SP-49 (cell line): ENCODE measurements around a stretch of chr1.

GRCh38 chr1:159924212-159924904, 949 bp downstream of the TAGLN2 start:
- PRO-cap, result no peak

GRCh38 chr1:160095516-160096458, 2.6 kb downstream of the IGSF8 start:
- PRO-cap, result no peak

DNA sequence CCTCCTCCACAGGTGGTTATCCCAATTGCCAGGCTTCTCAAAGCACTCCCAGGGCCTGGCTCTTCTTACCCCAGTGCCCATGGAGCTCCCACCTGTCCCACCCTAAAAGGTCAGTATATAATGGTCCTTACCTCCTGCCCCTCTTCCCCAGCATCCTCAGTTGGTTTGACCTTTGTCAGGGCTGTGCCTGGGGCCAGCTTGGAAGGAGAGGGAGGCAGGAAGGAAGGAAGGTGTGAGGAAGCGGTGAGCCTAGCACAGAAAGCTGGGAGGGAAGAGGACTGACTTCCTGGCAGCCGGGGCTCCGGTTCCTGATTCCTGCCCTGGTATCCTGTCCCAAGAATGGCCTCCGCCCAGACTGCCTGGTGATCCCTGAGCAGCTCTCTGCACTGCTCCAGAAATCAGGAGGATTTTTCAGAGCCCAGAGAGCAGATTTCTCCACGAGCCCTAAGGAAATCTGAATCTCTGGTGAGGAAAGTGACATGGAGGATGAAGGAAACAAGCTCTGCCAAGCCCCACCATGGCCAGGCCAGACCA, 3.0 kb downstream of the PEA15 start:
- PRO-cap, result no peak

GRCh38 chr1:160208660-160209211, 3.6 kb downstream of the PEA15 start:
- PRO-cap, result no peak

GRCh38 chr1:160283975-160284562, 864 bp downstream of the PEX19 start:
- PRO-cap, result no peak

DNA sequence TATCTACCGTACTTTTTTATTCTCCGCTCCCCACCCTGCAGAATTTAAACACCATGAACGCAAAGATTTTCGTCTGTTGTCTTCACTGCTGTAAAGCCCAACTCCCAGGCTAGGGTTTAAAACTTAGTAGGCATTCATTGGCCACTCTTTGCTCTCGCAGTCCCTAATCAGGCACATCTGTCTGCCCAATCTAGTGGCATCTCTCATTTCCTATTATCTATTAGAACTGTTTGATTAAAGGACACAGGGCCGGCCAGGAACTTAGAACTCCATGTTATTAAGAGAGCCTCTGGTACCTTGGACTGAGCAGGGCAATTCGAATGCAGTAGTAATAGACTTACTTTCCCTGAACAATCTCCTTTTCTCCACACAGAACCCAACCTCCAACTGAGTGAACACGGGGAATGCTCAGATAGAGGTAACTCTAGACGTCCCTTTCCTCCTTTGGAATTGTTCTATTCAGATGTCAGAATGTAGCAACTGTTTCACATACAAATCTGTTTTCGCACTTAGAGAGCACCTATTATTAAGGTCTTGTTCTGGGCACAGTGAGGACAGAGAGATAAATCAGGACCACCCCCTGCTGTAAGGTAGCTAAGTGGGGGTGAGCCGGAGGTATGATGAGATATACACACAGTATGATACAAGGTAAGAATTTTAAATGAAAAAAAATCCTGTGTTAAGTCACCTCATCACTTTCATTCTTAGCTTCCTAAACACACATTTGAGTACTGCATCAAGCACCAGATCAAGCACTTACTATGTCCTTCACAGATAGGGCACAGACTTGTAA, 1.2 kb upstream of the PEX19 start:
- PRO-cap, result no peak

DNA sequence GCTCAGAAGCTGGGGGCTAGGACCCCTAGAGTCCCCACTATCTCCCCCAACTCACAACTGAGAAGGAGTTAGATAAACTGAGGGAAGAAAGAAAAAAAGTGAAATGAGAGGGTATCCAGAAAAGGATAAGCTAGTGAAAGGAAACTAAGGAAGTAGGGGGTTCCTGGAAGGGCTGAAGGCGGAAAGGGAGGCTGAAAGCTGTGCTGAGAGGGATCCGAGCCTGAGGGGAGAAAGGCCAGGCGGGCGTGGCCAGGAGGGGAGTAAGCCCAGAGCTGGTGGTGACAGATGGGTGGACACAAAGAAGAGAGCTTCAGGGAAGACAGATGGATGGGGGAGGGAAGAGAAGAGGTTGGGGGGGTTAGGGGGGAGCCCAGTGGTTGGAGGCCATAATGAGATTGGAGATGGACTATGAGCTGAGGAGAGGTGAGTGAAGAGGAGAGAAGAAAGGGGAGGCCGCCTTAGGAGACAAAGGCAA, 4.5 kb upstream of the NHLH1 start:
- PRO-cap, result no peak

- PRO-cap, result no peak
Measured at GRCh38 chr1:160446793-160447558, 46.6 kb downstream of the VANGL2 start.

GRCh38 chr1:160567768-160568703, 11.3 kb downstream of the CD84 start:
- PRO-cap, result no peak

- PRO-cap, result no peak
Measured at GRCh38 chr1:160629700-160630266, 17.1 kb downstream of the SLAMF1 start.

- PRO-cap, result no peak
Measured at GRCh38 chr1:160664364-160665071, 17.7 kb upstream of the SLAMF1 start.

DNA sequence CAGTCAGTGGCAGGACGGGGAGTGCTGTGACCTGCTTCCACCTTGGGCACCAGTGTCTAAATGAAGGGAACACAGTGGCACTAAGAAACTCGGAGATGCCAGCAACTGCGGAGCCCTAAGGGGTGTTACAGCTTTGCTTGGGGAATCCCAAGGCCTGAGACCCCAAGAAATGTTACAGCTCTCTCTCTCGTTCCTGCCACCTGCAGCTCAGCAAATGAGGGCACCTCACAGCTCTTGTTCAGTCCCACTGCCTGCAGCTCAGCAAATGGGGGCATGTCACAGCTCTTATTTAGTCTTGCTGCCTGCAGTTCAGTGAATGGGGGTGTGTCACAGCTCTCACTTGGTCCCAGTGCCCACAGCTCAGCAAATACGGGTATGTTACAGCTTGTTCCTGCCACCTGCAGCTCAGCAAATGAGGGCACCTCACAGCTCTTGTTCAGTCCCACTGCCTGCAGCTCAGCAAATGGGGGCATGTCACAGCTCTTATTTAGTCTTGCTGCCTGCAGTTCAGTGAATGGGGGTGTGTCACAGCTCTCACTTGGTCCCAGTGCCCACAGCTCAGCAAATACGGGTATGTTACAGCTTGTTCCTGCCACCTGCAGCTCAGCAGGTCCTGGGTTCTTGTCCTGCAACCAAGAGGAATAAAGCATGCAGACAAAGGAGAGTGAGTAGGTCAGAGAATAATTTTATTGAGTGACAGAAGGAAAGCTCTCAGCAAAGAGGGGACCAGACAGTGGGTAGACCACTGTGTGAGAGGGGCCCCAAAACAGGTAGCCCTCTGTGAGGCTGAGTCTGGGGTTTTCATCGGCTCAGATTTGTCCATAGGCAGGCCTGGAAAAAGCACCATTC, 2.7 kb upstream of the CD48 start:
- PRO-cap, result unidirectional peak, minus-strand start at position 215 of the sequence

- PRO-cap, result no peak
Measured at GRCh38 chr1:160768302-160768743, 27.7 kb upstream of the LY9 start.

- PRO-cap, result no peak
Measured at GRCh38 chr1:160789659-160790543, 6.1 kb upstream of the LY9 start.

- PRO-cap, result no peak
Measured at GRCh38 chr1:160911393-160912125, 26.6 kb upstream of the ITLN1 start.

DNA sequence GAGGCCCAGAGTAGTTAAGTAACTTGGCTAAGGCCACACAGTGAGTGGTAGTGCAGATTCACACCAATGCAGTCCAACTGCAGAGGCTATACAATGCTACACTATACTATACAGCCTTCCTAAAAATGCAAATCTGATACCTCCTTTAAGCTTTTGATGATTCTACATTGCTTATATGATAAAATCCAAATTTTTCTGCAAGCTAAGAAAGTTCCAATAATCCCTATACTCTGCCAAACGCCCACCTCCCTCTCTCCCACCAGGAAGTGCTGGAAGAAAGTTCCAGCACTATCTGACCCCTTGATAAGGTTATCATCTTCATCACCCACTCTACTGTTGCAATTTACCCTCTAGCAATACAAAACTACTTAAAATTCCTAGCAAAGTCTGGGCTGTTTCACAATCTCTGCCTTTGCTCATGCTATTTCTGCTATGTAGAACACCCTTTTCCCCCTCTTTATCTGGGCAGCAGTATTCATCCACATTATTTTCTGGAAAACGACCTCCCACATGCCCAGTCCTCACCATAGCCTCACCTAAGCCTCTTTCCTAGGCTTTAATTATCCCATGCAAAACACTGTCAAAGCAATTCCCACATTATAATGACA, 12.2 kb downstream of the F11R start:
- PRO-cap, result no peak

GRCh38 chr1:161016488-161017053, 4.4 kb downstream of the F11R start:
- PRO-cap, result no peak

DNA sequence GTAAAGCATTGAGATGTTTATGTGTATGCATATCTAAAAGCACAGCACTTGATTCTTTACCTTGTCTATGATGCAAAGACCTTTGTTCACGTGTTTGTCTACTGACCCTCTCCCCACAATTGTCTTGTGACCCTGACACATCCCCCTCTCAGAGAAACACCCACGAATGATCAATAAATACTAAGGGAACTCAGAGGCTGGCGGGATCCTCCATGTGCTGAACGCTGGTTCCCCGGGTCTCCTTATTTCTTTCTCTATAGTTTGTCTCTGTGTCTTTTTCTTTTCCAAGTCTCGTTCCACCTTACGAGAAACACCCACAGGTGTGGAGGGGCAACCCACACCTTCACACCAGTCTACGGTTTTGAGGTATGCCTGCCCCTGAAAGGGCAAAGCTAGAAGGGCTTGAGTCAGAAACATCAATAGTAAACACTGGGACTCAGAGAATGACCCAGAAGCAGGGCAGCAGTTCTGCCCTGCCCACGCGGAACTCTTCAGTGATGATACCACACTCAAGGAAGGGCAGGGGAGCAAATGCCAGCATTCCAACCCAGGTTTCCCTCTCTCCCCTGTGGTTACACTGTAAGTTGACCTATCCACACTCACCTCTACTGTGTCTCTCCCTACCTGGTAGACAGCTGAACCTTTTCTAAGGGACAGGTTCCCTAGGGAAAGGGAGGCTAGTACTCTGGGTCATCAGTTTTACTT, 3.3 kb downstream of the F11R start:
- PRO-cap, result no peak

DNA sequence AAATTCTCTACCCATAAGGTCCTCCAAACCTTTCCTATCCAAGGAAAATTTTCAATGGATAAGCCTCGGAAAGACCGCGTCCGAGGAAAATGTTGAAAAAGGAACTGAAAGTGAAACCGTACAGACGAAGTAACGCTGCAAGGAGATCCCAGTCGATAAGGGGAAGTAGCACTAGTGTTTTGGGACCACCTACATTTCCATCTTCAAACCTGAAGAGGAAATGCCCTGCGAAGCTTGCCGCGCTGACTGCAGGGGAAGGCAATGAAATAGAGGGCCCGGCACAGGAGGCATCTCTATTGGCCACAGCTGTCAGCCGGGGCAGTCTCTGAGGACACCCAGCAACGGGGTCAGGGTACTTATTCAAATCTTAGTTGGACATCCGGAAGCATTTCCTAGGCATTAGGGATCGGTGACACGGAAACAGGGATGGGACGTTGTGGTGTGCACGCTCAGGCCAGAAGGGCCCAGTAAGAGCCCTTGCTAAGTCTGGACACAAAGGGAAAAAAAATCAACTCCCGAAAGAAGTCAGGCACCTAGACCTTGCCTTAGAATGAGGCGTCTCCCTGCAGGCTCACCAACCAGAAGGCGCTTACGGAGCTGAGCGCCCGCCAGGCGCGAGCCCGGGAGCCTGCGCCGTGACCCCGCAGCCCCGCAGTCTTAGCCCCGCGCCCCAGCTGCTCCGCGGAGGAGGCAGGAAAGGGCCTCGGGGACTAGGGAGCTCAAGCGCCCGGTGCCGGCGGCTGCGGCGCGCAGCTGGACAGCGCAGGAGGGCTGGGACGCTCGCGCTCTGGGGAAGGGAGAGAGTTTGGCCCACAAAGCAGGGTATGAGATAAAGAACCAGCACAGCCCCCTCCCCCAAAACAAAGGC, 660 bp downstream of the USF1 start:
- PRO-cap, result unidirectional peak, plus-strand start at position 261 of the sequence; unidirectional peak, plus-strand start at position 399 of the sequence

DNA sequence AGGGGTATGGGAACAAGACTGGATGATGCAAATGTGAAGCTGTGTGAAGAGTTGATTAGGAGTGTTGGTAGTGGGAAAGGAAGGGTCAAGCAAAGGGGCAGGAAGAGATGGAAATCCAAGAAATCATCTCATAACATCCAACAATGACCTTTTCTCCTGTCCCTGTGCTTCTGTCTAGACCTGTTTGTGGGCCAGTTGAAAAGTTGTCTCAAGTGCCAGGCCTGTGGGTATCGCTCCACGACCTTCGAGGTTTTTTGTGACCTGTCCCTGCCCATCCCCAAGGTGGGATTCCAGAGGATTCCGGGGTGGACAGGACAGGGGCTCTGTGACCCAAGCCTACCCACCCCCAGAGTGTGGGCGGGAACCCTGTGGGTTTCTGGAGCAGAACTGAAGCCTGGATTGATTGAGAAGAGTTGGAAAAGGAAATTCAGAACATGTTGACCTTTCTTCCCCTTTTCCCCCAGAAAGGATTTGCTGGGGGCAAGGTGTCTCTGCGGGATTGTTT, 2.5 kb upstream of the PPOX start:
- PRO-cap, result no peak